Duodenum (tissue), 1 donor: ENCODE measurements around a stretch of chr18.

- PRO-cap = no peak
Measured at GRCh38 chr18:20992546-20993055, 119.0 kb downstream of the ROCK1 start.

GRCh38 chr18:21131697-21132288 is 20.2 kb upstream of the ROCK1 start:
- PRO-cap = no peak

DNA sequence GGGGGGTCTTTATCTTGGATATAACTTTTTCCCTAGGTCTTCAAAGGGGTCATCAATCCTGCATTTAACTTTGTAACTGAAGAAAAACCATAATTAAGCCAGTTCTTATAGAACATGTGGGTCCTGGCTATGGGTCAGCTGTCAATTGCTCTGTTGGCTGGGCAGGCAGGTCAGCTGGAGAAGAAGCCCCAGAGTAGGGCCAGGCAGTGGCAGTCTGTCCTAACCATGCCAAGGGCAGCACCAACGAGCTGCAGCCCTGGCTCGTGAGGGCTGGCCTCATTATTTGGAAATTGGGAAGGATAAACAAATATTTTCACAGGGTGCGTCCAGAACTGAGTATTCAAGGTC is 87.9 kb downstream of the GREB1L start:
- PRO-cap = no peak

GRCh38 chr18:21453362-21453995 is 147.0 kb downstream of the ESCO1 start:
- PRO-cap = no peak

GRCh38 chr18:21518457-21518939 is 82.0 kb downstream of the ESCO1 start:
- PRO-cap = no peak

- PRO-cap = no peak
Measured at GRCh38 chr18:21599902-21600016, 745 bp downstream of the ESCO1 start.

DNA sequence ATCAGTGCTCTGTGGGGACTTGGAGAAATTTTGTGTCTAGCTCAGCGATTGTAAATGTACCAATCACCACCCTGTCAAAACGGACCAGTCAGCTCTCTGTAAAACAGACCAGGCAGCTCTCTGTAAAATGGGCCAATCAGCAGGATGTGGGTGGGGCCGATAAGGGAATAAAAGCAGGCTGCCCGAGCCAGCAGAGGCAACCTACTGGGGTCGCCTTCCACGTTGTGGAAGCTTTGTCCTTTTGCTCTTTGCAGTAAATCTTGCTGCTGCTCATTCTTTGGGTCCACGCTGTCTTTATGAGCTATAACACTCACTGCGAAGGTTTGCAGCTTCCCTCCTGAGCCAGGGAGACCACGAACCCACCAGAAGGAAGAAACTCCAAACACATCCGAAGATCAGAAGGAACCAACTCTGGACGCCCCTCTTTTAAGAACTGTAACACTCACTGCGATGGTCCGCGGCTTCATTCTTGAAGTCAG is 2.7 kb upstream of the ABHD3 start:
- PRO-cap = no peak

- PRO-cap = bidirectional peak, plus-strand start at chr18:21740821, minus-strand start at chr18:21740614
Measured at GRCh38 chr18:21740272-21740680, 316 bp upstream of the MIB1 start.

DNA sequence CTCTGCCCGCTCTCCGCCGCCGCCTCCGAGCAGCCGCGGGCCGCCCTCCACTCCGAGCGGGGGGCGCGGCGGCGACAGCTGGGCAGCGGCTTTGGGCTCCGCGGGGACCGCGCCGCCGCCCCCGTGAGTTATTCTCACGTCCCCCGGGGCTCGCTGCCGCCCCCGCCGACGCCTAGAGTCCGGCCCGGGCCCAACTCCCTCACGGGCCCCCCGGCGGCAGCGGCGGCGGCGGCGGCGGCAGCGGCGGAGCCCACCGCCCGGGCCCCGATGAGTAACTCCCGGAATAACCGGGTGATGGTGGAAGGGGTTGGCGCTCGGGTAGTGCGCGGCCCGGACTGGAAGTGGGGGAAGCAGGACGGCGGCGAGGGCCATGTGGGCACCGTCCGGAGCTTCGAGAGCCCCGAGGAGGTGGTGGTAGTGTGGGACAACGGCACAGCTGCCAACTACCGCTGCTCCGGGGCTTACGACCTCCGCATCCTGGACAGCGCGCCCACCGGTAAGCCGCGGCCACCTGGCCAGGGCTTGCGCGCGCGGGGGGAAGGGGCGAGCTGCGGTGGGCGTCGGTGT is 808 bp downstream of the MIB1 start:
- PRO-cap = bidirectional peak, plus-strand start at position 50 of the sequence, minus-strand start outside the sequence

DNA sequence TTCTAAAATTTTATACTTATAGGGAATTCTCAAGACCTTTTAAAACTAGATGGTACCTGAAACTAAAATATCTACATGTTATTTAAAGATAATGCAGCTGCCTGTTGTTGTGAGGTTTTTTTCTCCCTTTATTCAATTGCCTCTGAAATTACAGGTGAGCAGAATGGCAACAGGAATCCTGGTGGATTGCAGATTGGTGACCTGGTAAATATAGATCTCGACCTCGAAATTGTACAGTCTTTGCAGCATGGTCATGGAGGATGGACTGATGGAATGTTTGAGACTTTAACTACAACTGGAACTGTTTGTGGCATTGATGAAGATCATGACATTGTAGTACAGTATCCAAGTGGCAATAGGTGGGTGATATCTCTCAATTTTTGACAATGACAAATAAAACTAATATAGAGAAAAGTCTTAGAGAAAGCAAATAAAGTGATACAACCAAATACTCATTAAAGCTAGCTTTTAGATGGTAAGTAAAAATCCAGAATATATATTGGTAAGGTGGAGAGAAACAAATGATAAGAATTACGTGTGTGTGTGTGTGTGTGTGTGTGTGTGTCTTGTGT is 38.8 kb downstream of the MIB1 start:
- PRO-cap = no peak

DNA sequence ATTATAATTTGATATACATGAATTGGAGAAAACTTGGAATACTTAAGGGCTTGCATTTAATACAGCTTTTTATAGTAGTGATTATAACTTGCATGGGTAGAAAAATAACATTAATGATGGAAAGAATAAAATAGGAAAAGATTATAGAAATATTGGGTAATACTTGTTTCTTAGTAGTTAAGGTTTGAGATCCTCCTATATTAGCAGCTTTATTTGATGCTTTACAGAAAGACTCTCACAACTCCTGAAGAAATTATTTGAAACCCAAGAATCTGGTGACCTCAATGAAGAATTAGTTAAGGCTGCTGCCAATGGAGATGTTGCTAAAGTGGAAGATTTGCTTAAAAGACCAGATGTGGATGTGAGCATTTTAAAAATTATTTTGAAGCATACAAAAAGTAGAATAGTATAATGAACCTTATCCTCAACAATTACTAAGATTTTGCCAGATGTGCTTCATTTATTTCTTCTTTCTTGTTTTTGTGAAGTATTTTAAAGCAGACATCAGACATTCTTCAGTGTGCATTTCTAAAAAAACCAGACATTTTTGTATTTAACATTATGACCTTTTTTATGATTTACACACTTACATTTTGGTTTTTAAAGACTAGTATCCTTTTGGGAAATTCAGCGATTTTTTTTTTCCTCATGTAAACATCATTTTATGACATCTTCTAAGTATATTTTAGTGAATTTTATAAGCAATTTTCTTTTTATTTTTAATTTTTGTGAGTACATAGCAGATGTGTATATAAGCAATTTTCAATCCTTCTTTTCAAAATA is 59.2 kb downstream of the MIB1 start:
- PRO-cap = no peak

- PRO-cap = no peak
Measured at GRCh38 chr18:21996286-21997168, 172.9 kb upstream of the GATA6 start.

- PRO-cap = no peak
Measured at GRCh38 chr18:22175202-22175878, 6.0 kb downstream of the GATA6 start.

GRCh38 chr18:22180615-22181162 is 11.3 kb downstream of the GATA6 start:
- PRO-cap = no peak

GRCh38 chr18:22186247-22186626 is 16.8 kb downstream of the GATA6 start:
- PRO-cap = no peak

DNA sequence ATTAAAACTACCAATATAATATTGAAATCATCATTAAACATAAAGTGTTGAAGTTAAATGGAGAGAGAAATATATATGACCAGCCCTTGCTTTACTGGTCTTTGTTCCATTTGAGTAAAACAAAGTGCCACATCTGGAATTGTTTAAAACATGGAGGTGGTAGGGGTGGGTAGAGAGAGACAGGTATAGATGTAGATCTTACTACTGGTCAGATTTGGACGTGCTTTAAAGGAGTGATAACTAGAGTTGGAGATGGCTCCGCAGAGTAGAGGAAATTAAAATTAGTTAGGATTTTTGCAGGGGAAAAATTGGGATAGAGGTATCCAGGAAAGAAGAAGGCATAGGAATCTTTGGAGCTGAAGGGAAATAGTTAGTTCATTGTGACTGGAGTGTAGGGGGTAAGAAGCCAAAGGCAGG is 18.7 kb downstream of the GATA6 start:
- PRO-cap = no peak

DNA sequence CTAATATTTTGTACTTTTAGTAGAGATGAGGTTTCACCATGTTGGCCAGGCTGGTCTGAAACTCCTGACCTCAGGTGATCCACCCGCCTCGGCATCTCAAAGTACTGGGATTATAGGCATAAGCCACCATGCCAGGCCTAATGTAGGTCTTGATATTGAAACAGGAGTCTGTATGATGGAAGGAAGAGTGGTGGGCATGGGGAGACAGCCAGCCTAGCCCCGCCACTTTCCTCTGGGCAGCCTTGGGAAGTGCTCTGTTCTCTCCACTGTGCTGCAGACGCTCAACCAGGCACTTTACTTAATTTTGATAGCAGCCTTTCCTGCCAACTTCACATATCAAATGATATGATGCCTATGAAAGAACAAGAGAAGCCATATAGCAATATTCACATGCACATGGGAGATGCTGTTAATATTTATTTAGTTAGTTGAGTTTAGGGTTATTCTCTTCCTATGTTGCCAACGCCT is 99.1 kb downstream of the GATA6 start:
- PRO-cap = no peak

GRCh38 chr18:22275761-22276297 is 106.4 kb downstream of the GATA6 start:
- PRO-cap = no peak

DNA sequence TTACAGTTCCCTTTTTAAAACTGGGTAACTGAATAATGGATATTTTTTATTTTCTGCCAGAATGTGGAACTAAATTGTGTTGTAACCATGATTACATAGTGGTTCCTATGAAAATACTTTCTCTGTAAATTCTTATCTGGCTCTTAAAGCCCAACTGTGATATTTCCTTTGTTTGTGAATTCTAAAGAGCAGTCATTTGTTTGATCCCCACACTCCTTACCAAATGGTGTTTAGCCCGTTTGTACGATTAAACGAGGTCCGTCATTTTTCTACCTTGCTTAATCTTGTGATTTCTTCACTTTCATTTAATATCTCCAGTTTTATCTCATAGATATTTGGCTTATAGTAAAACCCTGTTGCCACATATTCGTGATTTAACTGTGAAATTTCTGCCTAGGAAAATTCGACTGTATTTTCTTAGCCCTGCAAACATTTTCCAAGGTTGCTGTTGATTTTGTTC is 116.3 kb downstream of the CTAGE1 start:
- PRO-cap = no peak

GRCh38 chr18:22346767-22347644 is 70.7 kb downstream of the CTAGE1 start:
- PRO-cap = bidirectional peak, plus-strand start at chr18:22347189, minus-strand start at chr18:22347184